Measurements from ENCODE around the gene GTSF1.

GRCh38 chr12:53623955-53624396 is 2.2 kb downstream of the ATF7 start:
- RAMPAGE, long total RNA, result no peak
- RRBS, result no CpG with 5 or more reads among the region's 2 CpGs

DNA sequence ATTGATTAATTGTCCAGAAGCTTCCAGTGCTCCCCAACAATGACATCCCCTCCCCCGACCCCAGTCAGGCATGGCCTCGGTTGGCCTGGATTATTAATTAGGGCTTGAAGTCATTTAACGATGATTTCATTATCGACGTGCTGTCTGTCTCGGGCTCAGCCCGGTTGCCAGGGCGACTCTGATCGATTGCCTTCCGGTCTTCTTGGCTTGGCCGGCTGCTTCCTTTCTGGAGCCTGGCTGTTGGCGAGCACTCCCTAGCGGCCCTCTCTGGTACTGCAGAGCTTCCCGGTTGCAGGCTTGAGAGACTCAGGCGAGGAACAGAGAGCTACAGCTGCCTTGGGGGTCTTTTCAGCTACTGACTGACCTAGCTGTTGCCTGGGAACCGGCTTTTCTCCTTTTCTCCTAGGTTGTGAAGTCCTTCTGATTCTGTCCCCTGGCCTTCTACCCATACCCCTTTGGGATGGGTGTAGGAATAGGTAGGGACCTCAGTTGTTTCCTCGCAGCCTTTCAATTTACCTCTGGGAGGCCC is 29.9 kb upstream of the CALCOCO1 start:
- RAMPAGE, long total RNA, result no peak
- RRBS, result 1% methylated on average over 6 of the region's 17 CpGs

- RAMPAGE, long total RNA, result no peak
- RRBS, result no CpG with 5 or more reads among the region's 19 CpGs
Observed at GRCh38 chr12:53978153-53978828, 5.4 kb downstream of the HOXC11 start.

GRCh38 chr12:53979736-53980740 is 4.9 kb upstream of the HOXC10 start:
- RAMPAGE, long total RNA, result no peak
- RRBS, result no CpG with 5 or more reads among the region's 10 CpGs

DNA sequence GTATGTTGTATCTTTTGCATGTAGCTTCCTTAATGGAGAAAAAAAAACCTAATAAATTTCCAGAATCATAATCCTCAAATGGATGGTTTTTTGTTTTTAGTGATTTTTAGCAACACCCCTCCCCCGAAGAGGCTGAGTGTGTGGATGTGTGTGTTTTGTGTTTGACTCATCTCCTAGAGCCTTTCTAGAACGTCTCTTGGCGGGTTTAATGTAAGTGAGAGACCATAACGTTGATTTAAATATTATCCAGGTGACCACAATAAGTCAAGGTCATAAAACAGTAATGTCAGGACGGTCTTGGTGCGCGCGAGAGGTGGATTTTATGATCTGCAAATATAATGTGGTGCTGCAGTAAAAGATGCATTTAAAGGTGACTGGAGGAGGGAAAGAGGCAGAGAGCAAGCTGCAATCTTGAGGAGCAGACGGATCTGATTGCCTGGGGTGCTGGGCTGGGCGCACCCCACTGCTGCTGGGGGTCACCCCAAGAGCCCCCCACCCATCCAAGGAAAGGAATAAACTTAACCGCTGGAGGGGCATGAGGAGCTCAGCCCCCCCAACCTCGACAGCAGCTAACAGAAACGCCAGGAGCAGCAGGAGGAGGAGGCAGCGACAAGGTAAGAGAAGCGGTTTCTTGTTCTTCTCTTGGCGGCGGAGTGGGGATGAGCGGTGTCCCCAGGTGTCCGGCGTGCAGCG is 5.4 kb downstream of the HOXC10 start:
- RAMPAGE, long total RNA, result no peak
- RRBS, result no CpG with 5 or more reads among the region's 21 CpGs

GRCh38 chr12:53990914-53991468 is 6.0 kb downstream of the HOXC10 start:
- RAMPAGE, long total RNA, result no peak
- RRBS, result no CpG with 5 or more reads among the region's 15 CpGs

- RAMPAGE, long total RNA, result no peak
- RRBS, result 3% methylated on average over 14 of the region's 55 CpGs
Observed at GRCh38 chr12:53995247-53996219, 4.4 kb upstream of the HOXC9 start.

DNA sequence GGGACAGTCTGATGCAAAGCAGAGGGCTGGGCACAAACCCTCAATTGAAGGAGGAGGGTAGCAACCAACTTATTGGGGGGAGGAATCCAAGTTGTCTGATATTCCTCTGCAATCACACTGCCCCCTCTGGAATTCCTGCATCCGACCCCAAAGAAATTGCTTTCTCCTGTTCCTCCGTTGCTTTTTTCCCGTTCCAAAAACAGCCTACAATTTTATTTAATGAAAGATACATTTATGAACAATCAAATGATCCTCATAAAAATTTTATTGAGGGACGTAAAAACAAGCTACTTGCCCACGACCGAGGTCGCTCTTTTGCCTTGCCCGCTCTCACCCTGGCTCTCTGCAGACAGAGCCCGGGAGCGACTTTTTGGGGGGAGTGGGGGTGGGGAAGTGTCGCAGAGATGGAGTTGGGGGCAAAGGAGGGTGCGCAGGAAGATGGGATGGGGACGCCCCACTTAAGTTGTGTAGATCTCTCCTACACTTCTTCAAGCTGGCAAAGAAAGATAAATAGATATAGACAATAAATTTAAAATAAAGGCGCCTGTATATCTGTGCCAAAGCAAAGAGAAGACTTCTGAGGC is 1.1 kb upstream of the HOXC9 start:
- RAMPAGE, long total RNA, result no peak
- RRBS, result no CpG with 5 or more reads among the region's 14 CpGs

DNA sequence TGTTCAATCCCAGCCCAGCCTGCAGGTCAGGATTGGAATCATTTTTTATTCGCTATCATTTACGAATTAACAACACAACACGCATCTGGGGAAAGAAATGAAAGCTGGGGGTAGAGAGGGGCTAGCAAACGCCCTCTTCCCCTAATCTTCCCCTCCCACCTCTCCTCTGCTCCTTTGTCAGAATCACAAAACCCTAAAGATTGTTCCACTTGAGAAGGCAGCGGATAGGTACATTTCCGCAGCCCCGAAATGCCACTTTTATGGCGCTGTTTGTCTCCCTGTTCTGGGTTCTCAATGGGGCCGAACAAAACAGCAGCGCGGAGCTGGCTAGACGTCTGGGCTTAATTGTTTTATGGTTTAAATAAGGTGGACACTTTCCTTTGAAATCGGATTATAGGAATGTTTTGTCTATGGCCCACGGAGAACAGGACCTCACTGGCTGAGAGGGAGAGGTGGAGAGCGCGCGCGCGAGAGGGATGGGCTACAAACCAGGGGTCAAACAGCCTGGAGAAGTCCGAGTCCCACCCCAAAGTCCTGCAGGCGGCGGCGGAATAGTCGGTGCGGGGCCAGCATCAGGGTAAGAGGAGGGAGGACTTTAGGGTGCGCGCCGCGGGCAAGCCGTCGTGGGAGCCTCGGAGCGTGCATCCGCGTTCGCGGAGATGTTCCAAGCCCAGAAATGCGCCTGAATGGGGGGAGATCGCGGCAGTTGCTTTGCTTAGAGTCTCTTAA is 3.5 kb upstream of the HOXC8 start:
- RAMPAGE, long total RNA, result no peak
- RRBS, result no CpG with 5 or more reads among the region's 40 CpGs

DNA sequence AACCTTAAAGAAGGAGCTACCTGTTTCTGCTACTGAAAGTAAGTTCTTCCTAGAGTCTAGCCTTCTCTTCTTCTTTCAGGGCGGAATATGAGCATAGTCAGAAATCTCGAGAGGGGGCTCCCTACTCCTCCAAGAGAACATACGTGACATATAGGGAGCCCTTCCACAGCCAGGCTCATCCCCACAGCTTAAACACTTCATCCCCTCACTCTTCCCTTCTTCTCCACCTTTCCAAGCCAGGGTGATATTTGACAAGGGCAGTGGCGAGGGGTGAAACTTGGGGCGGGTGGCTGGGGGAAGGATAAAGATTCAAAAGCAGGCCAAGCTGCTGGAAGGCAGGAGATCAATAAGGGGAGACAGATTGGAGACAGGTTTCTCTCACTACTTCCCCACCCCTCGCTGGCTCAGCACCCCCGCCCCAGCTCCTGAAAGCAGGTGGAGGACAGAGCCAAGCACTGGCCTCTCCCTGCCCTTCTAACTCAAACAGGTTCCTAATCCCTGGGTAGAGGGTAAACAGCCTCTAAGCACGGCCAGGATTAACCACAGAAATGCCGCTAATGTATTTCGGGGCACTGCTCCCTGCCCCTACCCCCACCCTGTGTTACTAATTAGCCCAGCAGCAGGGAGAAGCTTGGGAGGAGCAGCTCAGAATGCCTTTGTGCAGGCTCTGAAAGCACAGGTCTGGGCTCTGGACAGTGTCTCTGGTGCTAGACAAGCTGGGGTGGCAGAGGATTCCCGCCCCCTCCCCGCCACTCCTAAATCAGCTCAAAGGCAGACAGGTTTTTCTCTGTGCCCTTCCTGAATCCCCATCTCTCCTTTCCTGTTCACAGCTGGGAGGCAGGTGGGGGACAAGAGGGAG is 53.3 kb downstream of the SMUG1 start:
- RAMPAGE, long total RNA, result no peak
- RRBS, result no CpG with 5 or more reads among the region's 12 CpGs

GRCh38 chr12:54161541-54162112 is 27.2 kb downstream of the SMUG1 start:
- RAMPAGE, long total RNA, result no peak
- RRBS, result no CpG with 5 or more reads among the region's 4 CpGs

GRCh38 chr12:54191556-54192047 is 2.8 kb upstream of the SMUG1 start:
- RAMPAGE, long total RNA, result no peak
- RRBS, result 3% methylated on average over 2 of the region's 14 CpGs

DNA sequence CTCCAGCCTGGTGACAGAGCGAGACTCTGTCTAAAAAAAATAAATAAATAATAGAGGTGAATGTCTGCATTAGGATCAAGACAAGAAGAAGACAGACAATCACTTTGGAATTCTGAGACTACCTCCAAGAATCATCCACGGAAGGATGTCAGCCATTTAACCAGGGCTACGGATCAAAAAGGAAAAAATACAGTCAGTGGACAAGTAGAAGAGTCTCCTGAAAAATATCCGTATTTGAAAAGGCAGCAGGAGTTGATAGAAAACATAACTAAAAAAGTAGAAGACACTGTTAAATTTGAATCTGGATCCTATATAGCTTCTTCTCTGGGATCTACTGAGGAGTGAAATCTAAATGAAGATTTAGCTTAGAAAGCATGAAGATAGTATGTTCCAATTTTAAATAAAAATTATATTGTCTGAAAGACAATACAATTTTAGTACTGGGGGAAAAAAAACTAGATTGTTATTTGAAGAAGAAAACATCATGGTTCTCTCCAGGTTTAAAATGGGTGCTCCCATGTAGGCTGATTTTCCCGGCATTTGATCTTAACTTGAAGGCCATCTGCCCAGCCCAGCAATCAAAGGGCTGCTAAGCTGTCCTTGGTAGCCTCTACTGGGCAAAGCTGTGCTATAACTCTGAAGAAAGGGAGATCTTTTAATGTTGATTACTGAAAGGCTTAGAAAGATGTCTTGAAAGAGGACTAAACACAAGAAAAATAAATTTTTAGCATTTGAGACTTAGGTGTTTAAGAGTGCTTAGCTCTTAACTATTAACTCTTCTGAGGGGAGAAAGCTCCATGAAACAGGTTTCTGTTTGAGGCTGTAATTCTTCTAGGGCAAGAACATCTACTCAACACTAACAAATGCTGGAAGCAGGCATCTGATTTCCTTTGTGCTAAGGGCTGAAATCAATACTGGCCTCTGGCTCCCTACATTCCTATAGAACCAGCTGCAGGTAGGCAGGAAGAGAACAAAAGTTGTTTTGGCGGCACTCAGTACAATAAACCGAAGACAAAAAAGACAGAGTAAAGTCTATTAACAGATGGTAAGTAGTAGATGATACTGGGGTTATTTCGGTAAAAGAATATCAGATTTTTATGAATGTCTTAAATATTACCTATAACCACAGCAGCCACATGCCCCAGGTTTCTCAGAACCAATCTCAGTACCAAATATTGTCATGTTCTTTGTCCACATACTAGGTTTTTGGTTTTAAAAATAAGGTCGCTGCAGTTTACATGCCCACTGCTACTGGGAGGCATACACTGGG is 41.3 kb downstream of the CBX5 start:
- RAMPAGE, long total RNA, result no peak
- RRBS, result no CpG with 5 or more reads among the region's 9 CpGs

DNA sequence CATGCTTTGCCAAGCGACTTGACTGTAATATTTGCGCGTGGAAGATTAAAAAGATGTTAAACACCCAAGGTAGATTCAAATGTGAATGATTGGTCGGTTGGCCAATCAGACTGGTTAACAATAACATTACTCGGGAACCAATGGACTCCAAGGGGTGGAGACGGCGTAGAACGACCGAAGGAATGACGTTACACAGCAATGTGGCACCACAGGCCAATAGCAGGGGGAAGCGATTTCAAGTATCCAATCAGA is 202 bp upstream of the HNRNPA1 start:
- RAMPAGE, long total RNA, result no peak
- RRBS, result no CpG with 5 or more reads among the region's 11 CpGs

DNA sequence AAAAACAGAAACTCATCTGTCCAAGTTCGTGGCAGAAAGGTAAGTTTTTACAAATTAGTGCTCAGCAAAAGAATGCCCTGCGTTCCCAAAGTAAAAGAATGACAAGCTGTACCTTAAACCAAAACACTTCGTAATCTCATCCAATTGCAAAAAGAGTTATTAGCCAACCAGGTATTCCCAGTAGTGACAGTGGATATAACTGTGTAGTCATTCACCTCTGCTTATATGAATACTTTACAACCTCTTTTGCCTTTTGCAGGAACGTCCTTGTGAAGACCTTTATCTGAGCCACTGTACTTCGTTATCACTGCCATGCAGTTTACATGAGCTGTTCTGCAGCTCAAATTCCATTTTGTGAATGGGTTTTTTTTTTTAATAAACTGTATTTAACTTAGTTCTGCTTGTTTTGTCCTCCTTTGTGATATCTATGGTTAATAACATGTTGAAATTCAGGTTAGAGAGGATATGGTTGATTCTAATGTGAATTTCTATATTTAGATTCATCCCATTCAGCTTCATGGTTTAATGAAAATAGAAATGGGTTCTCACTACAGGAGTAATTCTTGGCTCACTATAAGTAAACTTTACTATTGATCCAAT is 6.3 kb downstream of the HNRNPA1 start:
- RAMPAGE, long total RNA, result no peak
- RRBS, result no CpG with 5 or more reads among the region's 5 CpGs

DNA sequence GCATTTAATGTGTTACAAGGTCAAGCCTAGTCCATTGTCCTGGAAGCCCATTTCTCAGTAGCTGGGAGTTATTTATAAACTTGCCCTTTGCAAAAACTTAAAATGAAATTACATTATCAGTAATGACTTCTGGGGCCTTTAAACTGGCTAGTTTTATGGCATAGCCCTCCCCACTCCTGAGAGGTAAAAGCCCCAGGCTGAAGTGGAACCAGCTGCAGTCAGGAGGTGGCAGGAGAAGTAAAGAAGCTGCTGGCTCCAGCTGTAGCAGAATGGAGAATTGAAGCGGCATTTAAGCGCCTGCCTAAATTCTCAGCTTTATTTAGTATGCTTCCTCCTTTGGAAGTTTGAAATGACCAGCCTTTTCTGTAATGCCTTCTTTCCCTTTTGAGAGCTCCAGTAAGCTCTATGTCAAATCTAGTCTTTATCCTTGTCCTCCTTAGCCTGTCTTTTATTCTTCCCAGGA is 12.5 kb downstream of the COPZ1 start:
- RAMPAGE, long total RNA, result no peak
- RRBS, result no CpG with 5 or more reads among the region's 2 CpGs

DNA sequence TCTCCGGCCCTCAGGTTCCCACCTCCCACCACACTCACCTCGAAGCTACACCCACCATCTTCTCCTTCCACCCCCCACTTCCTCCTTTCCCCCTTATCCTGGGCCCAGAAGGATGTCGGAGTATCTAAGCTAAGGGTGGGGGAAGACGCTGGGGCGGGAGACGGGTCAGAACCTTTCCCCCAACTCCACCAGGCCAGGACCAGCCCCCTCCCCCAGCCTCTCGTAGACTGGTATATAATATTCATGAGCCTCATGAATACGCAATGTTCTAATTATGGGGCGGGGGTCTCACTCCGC is 6.1 kb upstream of the ZNF385A start:
- RAMPAGE, long total RNA, result no peak
- RRBS, result no CpG with 5 or more reads among the region's 10 CpGs

- RAMPAGE, long total RNA, result no peak
- RRBS, result no CpG with 5 or more reads among the region's 11 CpGs
Observed at GRCh38 chr12:54397770-54398766, 13.5 kb upstream of the ZNF385A start.

DNA sequence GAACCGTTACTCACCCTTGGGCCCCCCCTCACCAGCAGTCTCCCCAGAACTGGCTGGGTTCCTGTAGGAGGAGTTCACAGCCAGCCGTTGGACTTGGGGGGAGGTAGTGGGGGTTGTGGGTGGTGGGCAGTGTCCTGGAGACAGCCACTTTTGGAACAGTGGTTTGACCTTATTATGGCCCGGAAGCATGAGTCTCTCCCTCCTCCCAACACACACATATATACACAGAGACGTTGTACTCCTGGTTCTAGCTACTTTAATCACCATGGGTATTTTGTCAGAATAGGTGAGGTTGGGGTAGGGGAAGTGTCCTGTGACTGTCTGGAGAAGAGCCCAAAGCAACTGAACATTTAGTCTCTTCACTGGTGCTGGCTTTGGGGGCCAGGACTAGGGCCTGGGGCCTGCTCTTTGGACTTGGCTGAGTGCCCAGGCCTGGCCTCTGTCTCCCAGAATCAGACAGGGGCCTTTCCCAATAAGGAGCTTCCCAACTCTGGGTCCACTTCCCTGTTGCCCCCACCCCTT is 9.7 kb upstream of the ITGA5 start:
- RAMPAGE, long total RNA, result no peak
- RRBS, result no CpG with 5 or more reads among the region's 4 CpGs

- RAMPAGE, long total RNA, result no peak
- RRBS, result 83% methylated on average over 5 of the region's 20 CpGs
Observed at GRCh38 chr12:54473463-54474035, at the start of gene GTSF1. Gene GTSF1 (minus strand): TSS chr12:54473602.